ENCODE data around the genes G2E3 and SPTSSA.

DNA sequence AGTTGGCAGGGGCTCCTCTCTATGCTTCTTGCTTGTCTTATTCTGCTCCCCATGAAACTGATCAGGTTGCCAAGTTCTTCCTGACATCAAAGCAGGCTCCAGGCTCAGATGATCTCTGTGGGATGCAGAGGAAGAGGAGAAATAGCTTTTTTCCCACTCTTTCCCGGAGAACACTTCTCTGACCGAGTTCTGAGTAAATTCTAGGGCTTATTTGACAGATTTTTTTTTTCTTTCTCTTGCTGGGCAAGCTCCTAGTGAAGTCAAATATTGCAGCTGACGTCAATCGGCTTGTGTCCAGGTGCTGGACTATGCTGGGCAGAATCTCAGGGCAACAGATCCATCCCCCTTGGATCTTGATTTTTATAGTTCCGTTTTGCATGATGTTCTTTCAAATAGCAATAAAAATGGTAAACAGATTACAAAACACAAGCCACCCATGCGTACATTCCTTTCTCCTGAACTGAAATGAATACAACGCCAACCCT lies 182.2 kb downstream of the NOVA1 start:
- PRO-cap: no peak
- RAMPAGE, long total RNA: no peak

- PRO-cap: no peak
- RAMPAGE, long total RNA: no peak
Measured at GRCh38 chr14:27528929-27529415, 931.1 kb upstream of the NOVA1 start.

DNA sequence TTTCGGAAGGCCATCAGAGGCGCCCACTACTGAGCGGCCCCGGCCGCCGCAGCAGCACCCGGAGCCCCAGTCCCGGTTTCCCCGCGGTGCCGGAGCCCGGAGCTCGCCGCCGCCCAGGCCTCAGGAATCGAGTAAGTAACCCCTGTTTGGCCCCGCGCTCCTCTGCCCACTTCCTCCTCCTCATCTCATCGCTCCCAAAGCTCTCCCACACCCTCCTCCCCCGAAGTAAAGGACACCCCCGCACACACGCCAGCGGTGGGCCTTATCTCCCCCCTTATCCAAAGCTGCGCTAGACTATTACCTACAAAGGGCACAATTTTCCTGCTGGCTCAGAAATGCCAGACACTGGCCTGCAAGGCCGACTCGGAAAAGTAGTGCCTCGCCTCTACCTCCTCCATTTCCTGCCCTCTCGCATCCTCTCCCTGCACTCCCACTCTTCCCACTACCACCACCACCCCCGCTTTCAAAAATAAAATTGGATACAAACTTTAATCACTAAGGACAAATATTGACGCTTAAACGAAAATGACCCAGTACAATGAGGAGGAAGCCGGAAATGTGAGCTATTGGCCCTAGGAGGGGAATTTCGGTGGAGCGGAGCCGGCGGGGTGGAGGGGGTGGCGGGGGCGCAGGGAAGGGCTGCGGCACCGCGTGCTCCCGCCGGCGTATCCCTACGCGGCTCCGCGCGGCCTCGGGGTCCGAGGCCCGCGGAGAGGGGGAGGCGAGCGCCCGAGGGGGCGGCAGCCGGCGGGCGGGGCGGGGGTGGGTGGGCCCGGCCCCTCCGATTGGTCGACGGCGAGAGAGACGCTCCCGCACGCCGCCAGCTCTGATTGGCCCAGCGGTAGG lies 481 bp upstream of the FOXG1 start:
- PRO-cap: unidirectional peak, minus-strand start at position 673 of the sequence
- RAMPAGE, long total RNA: no peak

- PRO-cap: no peak
- RAMPAGE, long total RNA: no peak
Measured at GRCh38 chr14:28767308-28768445, 1.1 kb downstream of the FOXG1 start.

DNA sequence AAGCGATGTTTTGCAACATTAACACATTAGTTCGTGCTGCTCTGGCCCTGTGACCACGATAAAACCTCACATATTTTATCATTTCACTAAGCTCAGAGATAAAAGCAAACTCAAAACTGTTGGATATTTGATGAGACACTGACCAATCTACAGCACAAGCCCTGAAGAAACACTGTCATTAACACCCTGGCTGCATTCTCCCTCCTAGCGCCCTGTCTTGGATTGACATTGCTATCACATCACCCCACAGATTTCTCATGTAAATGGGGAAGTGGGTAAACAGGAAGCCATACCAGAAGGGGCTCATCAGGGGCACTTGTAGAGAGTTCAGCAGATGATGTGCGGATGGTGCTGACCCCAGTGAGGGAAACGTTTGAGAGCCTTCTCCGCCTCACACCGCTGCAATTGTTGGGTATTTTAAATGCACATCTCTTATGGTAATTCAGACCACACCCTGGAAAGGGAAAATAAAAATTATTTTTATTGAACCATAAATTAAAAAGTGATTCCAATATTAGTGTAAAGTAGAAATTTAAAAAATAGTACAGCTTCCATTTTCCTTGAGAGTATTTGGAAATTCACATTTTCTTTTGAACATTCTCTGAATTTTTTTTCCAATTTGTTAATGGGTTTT lies 264.1 kb downstream of the PRKD1 start:
- PRO-cap: no peak
- RAMPAGE, long total RNA: no peak

DNA sequence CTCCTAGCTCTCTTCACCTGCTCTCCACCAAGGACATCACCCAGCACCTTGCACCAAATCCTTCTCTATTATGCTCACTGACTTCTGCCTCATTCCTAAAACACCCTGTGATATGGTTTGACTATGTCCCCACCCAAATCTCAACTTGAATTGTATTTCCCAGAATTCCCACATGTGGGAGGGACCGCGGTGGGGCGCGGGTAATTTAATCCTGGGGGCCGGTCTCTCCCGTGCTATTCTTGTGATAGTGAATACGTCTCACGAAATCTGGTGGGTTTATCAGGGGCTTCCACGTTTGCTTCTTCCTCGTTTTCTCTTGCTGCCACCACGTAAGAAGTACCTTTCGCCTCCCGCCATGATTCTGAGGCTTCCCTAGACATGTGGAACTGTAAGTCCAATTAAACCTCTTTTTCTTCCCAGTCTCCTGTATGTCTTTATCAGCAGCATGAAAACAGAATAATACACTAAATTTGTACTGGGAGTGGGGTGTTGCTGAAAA lies 48.5 kb downstream of the PRKD1 start:
- PRO-cap: no peak
- RAMPAGE, long total RNA: no peak

- PRO-cap: no peak
- RAMPAGE, long total RNA: no peak
Measured at GRCh38 chr14:30270519-30271105, 288.3 kb upstream of the G2E3 start.

- PRO-cap: bidirectional peak, plus-strand start at chr14:30559158, minus-strand start at chr14:30559049
- RAMPAGE, long total RNA: start-site peak on the plus strand at chr14:30559163-30559181, 109 and 51 reads in 2 replicates
Measured at GRCh38 chr14:30558705-30559558, at the start of gene G2E3. G2E3 (plus strand) TSS chr14:30559158.

DNA sequence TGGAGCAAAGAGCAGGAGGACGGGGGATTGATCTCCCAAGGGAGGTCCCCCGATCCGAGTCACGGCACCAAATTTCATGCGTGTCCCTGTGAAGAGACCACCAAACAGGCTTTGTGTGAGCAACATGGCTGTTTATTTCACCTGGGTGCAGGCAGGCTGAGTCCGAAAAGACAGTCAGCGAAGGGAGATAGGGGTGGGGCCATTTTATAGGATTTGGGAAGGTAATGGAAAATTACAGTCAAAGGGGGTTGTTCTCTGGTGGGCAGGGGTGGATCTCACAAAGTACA lies 42.9 kb upstream of the HECTD1 start:
- PRO-cap: no peak
- RAMPAGE, long total RNA: no peak

- PRO-cap: no peak
- RAMPAGE, long total RNA: no peak
Measured at GRCh38 chr14:31877072-31877801, 199.9 kb upstream of the ARHGAP5 start.

- PRO-cap: unidirectional peak, plus-strand start at chr14:31937971
- RAMPAGE, long total RNA: no peak
Measured at GRCh38 chr14:31937591-31938348, 139.3 kb upstream of the ARHGAP5 start.

GRCh38 chr14:31961766-31962459 lies 115.2 kb upstream of the ARHGAP5 start:
- PRO-cap: no peak
- RAMPAGE, long total RNA: no peak

GRCh38 chr14:32092495-32093331 lies 15.6 kb downstream of the ARHGAP5 start:
- PRO-cap: no peak
- RAMPAGE, long total RNA: no peak

DNA sequence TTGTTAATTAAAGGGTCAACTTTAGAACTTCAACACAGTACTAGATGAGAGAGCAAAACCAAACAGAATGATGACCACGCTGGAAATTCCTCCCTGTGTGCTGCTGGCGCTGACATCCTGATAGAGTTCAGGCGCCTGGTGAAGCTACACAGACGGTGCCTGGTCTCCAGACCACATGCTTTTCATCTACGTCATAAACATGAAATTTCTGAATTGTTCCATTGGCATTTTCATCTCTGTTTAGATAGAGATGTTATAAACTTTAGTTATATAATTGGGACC lies 128.4 kb downstream of the AKAP6 start:
- PRO-cap: no peak
- RAMPAGE, long total RNA: no peak

GRCh38 chr14:32703138-32703832 lies 235.4 kb upstream of the NPAS3 start:
- PRO-cap: no peak
- RAMPAGE, long total RNA: no peak

- PRO-cap: unidirectional peak, minus-strand start at chr14:33044351
- RAMPAGE, long total RNA: no peak
Measured at GRCh38 chr14:33044117-33044463, 105.4 kb downstream of the NPAS3 start.

DNA sequence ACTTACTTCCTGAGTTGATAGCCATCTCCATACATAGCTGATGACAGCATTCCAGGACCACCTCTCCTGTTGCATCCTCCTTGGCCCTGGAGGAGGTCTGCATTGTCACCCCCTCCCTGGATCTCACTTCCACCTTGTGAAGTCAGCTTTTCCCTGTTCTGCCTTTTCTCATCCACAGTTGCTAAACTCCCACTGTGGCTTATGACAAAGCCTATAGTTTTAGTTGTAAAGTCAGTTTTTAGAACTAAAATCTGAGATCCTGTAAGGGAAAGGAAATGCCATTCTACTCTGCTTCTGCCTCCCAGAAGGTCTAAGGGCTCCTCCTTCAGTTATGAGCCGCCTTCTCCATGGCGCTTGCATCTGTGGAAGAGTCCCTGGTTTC lies 184.2 kb downstream of the EGLN3 start:
- PRO-cap: no peak
- RAMPAGE, long total RNA: no peak

- PRO-cap: no peak
- RAMPAGE, long total RNA: no peak
Measured at GRCh38 chr14:34043633-34044287, 92.9 kb upstream of the EGLN3 start.

- PRO-cap: no peak
- RAMPAGE, long total RNA: no peak
Measured at GRCh38 chr14:34361388-34362266, 100.4 kb downstream of the SPTSSA start.

- PRO-cap: bidirectional peak, plus-strand start at chr14:34462459, minus-strand start at chr14:34462240
- RAMPAGE, long total RNA: start-site peak on the minus strand at chr14:34462230-34462293, 121 and 666 reads in 2 replicates
Measured at GRCh38 chr14:34461153-34462373, at the start of gene SPTSSA. SPTSSA (minus strand) TSS chr14:34462240.

Data from urinary bladder (tissue), 3 donors.